Skin of body (tissue), 2 donors: Measurements from ENCODE around the genes CCDC183, TRAF2 and RNF208.

DNA sequence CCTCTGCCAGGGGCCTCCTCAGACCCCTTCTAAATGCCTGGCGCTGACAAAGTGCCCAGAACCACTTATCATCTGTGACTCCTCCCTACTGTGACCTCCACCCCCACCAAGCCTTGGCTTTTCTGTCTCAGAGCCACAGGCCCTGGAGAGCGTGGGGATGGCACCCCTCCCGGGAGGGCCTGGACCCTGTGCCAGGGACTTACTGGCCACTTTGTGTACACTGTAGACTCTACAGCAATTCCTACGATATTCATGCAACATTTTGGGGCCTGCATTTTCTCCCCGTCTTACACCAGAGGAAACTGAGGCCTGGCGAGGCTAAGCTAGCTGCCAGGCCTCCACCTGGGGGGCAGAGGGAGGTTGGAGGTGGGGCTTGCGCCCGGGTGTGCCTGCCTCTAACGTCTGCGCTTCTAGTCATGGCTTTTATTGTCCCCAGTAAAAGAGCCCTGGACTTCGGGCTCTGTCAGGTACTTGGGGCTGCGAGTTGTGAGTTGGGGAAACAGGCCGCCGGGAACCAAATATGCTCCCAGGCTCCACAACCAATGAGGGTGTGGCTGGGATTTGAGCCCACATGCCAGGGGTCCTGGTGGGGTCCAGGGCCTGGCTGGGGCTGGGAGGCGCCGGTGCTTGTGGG lies 57.2 kb upstream of the NOTCH1 start:
- RAMPAGE, long total RNA: no peak

DNA sequence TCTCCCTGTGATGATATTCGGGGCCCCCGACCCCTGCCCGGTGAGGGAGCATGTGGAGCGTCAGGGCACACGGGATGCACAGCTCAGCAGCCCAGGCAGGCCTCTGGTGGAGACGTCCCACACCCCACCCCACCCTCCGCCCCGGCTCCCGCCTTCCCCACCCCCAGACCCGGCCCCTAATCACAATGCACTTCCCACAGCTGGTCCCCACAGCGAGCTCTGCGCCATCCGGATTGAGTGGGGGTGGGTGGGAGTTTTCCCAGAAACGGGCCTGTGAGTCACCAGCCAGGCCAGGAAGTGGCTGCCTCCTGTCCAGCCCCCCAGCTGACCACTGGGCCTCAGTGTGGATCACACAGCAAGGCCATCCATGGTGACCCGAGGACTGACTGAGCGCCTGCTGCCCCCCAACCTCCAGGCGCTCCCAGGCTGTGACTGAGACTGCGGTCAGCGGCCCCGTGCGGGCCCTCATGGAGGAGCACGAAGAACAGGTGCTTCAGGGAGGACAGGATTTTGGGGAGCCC lies 48.4 kb upstream of the EGFL7 start:
- RAMPAGE, long total RNA: no peak

GRCh38 chr9:136645307-136645721 lies 17.4 kb upstream of the EGFL7 start:
- RAMPAGE, long total RNA: no peak

DNA sequence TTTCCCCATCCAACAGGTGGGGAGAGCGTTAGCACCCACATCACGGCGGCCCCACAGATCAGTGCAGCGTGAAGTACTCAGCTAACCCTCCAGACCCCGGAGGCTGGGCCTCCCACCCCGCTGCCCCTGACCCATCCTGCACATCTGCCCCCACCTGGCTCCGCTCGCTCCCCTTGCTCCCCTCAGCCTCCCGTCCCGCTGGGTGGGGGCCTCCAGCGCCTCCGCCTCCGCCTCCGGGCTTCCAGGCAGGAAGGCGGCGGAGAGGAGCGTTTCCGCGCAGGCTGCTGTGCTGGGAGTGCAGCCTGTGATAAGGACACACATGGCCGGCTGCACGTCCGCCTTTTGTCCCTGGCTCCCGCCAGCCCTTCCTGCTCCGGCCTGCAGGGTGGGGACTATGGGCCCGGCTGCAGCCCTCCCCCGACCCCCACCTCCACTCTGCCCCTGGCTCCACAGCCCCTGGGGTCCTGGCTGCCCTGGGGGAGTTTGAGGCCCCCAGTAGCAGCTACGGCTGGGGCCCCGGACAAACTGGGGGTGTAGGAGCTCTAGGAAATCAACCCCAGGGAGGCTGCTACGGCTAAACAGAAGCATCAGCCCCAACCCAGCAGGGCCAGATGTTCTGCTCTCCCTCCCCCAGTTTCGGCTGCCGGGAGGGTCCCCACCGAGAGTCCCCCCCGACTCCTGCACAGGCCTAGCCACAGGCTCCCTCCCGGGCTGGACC lies 16.3 kb upstream of the EGFL7 start:
- RAMPAGE, long total RNA: no peak

GRCh38 chr9:136672393-136672789 lies 9.7 kb downstream of the EGFL7 start:
- RAMPAGE, long total RNA: no peak

- RAMPAGE, long total RNA: no peak
These were observed 11.5 kb downstream of the EGFL7 start for GRCh38 chr9:136674020-136674832.

DNA sequence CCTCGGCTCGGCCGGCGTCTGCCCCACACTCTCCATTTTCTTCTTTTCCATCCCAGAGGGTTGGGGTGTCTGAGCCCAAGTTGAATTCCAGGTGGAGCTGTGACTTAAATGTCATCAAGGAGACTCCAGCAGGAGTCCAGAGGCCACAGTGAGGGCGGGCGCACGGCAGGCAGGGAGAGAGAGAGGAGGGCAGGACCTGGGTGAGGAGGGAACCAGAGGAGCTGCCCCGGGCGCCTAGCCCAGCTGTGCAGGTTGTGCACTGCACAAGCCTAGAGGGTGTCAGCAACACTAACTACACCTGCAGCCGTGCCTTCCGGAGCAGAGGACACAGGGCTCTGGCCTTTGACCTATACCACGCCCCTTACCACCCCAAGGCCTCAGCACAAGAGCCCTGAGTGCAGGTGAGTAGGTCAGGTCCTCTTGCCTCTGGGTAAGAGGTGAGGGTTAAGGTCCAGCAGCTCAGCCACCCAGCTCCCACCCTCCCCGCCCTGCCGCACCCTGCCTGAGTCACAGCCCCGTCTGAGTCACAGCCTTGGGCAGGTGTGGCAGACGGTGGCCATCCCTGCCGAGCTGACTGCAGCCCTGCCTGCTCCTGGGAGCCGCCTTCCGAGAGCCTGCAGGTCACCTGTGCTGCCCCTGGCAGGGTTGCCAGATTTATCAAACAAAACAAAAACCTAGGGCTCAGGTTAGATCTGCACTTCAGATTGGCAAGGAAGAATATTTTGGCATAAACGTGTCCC lies 6.4 kb upstream of the AGPAT2 start:
- RAMPAGE, long total RNA: no peak

GRCh38 chr9:136795572-136796659 lies at the start of gene CCDC183:
TSS of gene CCDC183 (plus strand) at chr9:136796338.
- RAMPAGE, long total RNA: no peak

- RAMPAGE, long total RNA: no peak
These were observed 288 bp upstream of the MAMDC4 start for GRCh38 chr9:136851840-136852275.

DNA sequence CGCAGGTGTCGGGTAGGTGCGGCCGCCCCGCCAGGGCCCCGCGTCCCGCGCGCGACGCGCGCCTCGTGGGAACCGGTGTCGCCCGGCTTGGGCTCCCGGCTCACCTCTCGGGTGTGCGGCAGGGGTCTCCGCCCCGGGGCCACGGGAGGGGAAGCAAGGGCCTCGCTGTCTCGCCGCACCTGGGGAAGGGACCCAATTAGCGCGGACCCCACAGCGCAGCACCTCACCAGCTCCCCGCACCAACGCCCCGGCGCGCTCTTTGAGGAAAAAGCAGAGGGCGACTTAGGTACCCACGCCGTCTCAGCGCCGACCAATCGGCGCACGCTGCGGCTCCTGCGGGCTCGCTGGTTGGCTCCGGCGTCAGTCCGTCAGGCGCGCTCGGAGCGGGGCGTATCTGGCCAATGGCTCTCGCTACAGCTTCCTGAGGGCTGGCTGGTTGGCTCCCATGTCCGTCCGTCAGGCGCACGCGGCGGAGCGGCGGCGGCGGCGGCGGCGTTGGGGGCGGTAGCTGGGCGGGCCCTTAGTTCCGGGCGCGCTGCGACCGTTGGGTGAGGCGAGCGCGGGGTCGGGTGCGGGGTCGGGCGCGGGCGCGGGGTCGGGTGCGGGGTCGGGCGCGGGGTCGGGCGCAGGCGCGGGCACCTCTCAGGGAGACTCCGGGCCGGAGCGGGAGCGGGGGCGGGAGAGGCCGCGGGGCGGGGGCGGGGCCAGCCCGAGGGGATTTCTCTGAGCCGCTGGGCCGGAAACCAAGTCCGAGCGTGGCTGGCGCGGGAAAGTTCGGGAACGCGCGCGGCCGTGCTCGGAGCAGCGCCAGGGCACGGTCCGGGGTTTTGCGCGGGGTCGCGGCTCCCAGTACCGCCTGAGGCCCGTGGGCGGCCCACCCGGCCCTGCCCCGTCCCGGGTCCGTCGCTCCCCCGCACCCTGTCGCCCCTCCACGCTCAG lies at the start of gene TRAF2:
Gene TRAF2, plus strand, starts transcription at position 523 of the 939 bp plus-strand sequence.
- RAMPAGE, long total RNA: no peak

DNA sequence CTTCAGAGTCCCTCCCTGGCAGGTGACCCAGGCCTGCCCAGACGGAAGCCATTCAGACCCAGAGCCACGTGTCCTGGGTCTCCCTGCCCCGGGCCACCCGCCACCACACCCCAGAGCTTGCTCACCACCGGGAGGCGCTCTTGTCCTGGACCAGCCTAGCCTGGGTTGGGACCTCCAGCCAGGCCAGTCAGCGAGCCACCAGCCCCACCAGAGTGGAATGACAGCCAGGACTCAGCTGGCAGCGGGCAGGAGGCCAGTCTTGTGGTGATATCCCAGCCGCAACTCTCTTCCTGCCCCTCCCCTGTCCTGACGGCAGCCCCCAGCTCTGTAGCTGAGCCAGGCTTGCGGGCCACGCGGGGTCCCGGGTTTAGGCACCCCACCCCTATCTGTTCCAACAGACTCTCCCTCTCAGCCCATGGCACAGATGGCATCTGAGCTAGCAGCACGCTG lies 1.6 kb upstream of the PTGDS start:
- RAMPAGE, long total RNA: no peak

GRCh38 chr9:137035179-137035594 lies 3.3 kb upstream of the FUT7 start:
- RAMPAGE, long total RNA: no peak

DNA sequence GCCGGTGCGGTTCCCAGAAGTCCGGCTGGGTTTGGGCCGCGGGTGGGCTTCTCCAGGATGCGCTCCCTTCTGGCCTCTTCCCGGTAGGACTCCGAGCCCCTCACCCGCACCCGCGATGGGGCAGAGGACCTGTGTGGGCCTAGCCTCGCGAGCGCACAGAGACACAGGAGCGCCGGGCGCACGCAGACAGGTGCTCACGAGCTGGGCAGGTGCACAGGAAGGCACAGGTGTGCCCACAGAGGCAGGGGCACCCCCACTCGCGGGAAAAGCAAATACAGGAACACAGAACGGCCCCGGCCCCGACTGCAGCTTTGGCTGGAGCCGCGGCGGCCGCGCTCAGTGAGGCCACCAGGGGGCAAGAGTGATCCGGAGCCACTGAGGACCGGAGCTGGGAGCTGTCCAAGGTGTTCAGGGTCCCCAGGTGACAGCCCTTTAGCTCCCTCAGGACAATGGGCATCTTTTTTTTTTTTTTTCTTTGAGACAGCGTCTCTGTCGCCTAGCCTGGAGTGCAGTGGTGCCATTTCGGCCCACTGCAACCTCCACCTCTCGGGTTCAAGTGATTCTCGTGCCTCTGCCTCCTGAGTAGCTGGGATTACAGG lies 477 bp upstream of the NPDC1 start:
- RAMPAGE, long total RNA: no peak

DNA sequence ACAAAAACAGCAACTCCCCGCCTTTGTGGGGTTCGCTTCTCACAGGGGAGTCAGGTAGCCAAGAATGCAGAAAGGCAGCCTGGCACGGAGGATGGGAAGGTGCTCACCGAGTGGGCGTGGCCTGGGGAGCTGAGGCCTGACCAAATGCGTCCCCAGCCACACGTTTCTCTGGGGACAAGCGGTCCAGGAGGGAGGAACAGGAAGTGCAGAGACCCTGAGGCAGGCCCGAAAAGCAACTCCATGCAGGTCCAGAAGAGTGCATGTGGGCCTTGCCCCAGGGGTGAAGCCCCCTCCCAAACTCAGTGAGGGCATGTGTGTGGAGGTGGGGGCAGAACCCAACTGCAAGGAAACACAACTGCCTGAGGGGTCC lies 2.6 kb upstream of the UAP1L1 start:
- RAMPAGE, long total RNA: no peak

GRCh38 chr9:137087235-137087953 lies 609 bp downstream of the MAN1B1 start:
- RAMPAGE, long total RNA: no peak

DNA sequence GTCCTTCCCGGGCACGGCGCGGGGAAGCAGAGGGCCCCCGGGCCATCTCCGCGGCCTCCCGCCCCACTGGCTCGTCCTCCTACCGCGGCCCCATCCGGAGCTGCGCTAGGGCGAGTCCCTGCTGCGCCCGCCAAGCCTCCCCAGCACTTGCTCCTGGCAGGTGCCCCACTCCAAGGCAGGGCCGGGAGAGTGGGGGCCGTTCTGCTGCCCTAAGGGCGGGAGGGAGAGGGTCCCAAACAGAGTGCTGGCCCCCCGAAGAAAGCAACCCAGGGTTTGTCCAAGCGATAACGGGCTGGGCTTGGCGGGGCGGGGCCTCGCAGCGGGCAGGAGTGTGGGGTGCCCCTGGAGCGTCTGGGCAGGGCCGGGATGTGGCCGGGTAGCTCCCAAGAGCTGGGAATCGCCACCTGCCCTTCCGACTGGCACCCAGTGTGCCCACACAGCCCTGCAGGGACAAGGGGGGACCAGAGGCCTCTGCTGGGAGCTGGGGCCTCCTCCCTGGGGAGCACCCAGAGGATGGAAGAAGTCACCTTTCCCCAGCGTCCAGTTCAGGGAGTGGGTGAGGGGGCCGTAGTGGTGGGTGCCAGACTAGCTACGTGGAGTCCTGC lies 461 bp upstream of the DPP7 start:
- RAMPAGE, long total RNA: no peak

- RAMPAGE, long total RNA: no peak
These were observed 345 bp upstream of the LRRC26 start for GRCh38 chr9:137170222-137170569.

DNA sequence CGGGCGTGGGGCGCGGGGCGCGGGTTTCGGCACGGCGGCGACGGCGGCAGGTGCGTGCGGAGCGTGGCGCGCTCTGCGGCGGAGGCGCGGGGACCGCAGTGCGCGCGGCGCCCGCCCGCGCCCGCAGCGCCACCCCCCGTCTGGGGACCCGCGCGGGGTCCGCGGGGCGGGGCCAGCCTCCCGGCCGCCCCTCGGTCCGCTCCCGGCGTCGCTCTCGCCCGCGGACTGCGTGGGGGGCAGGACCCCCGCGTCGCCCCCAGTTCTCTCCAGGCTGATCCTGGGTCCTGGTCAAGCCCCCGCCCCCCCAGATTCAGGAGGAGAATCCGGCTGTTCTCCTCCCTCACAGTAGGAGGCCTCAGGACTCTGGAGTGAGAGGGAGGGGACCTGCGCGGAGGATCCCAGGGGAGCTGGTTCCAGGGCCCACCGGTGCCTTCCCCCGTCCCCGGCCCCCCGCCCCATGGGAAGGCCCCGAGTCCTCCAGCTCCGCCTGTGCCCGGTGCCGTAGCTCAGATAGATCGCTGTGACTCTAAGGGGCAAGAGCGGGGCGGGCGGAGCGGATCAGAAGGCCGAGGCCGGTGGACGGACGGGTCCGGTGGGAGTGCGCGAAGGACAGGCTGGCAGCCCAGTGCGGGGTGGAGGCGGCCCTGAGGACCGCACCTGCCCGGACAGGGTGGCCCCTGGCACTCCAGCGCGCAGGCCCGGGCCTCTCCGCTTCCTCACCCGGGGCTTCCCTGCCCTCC lies at the start of gene RNF208:
Gene RNF208, minus strand, starts transcription at position 75 of the 740 bp plus-strand sequence.
- RAMPAGE, long total RNA: no peak

DNA sequence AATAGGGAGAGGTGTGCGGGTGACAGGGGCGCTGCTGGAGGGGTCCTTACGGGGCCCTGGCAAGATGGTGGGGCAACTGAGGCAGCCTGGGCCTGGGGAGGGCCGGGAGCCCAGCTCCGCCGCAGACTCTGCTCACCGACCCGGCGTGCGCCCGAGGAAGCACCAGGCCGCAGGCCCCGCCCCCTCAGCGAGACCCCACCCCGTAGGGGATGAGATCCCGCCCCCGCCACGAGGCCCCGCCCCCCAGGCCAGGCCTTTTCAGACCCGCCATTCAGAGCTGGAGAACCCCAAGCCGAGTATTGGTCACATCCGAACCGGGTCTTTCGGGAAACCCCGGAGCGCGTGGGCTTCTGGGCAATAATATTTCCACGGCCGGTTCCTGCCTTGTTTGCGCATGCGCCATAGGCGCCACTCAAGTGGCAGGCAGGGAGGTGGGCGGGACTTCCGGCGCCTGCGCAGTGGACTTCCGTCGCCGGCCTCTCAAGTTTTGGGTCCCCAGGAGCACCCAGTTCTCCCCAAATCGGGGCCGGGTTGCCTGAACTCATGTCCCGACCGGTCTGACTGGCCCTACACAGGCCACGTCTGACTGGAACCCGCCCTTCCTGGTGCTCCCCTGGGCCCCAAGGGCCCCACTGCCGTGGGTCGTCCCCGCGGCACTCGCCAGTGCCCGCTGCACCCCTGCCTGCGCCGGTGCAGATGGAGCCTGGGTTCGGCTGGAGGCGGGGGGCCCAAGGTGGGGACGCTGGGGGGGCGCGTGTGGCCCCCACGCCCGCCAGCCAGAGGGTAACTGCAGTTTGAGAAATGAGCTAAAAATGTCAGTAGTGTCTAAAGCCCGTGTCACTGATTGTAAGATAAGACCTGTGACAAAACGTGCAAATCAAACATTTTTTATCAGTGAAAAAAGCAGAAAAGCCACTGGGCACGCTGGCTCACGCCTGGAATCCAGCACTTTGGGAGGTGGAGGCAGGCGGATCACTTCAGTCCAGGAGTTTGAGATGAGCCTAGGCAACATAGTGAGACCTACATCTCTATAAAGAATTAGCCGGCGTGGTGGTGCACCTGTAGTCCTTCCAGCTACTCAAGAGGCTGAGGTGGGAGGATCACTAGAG lies 1.4 kb upstream of the CYSRT1 start:
- RAMPAGE, long total RNA: no peak

DNA sequence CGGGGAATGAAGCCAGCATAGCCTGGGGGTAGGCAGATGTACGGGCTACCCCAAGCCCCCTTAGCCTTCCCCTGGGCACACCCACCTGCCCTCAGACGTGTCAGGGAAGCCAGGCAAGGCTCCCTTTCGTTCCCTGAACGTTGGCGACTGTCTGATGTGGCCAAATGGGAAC lies 3.0 kb downstream of the FAM166A start:
- RAMPAGE, long total RNA: no peak